ENCODE measurements around a stretch of chr16.

- RAMPAGE, long total RNA = no peak
- RRBS = 29% methylated on average over 1 of the region's 23 CpGs
PRO-cap:
- standard = no peak
- CoPRO, capped RNA only, 2 experiments = no peak in any of the 2 experiments
- CoPRO, capped and uncapped RNA, 2 experiments = no peak in any of the 2 experiments
- CoPRO, uncapped RNA only, 2 experiments = no peak in any of the 2 experiments
CAGE:
- cytosol, long polyA plus RNA = no peak
- long polyA plus RNA = no peak
- nucleolus, long total RNA = no peak
- nucleus, long polyA plus RNA = no peak
Measured at GRCh38 chr16:11629021-11629942, 39.0 kb upstream of the SNN start.

- RAMPAGE, long total RNA = no peak
- RRBS = no CpG with 5 or more reads among the region's 3 CpGs
PRO-cap:
- standard = no peak
- CoPRO, capped RNA only, 2 experiments = no peak in any of the 2 experiments
- CoPRO, capped and uncapped RNA, 2 experiments = no peak in any of the 2 experiments
- CoPRO, uncapped RNA only, 2 experiments = no peak in any of the 2 experiments
CAGE:
- cytosol, long polyA plus RNA = no peak
- long polyA plus RNA = no peak
- nucleolus, long total RNA = no peak
- nucleus, long polyA plus RNA = no peak
Measured at GRCh38 chr16:11773971-11774565, 23.0 kb downstream of the ZC3H7A start.

DNA sequence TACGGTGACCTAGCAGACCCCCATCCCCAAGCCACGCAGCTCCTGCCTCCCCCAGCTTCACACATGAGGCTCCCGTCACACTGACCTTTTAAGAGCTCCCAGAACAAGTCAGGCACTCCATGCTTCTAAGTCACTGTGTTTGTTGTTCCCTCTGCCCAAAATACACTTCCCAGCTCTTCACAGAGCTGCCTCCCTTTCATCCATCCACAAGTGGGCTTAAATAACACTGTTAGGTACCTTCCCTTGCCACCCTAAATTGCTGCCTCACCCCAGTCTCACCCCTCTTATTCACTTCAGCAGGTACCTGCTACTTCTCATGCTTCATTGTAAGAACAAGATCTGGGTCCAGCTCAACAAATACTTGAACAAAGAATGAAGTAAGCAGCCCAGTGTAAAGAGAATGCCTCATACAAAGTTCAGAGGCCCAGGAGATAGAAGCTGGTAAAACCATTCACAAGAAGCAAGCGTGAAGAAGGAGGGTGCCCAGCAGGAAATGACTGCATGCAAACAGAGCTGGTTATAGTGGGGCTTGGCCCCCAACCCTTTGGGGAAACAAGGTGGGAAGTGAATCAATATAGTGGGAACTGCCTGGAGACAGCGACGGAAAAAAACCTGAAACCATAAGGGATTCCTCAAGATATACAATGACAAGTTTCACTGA, 5.7 kb downstream of the ZC3H7A start:
- RAMPAGE, long total RNA = no peak
- RRBS = no CpG with 5 or more reads among the region's 6 CpGs
PRO-cap:
- standard = no peak
- CoPRO, capped RNA only, 2 experiments = no peak in any of the 2 experiments
- CoPRO, capped and uncapped RNA, 2 experiments = no peak in any of the 2 experiments
- CoPRO, uncapped RNA only, 2 experiments = no peak in any of the 2 experiments
CAGE:
- cytosol, long polyA plus RNA = no peak
- long polyA plus RNA = no peak
- nucleolus, long total RNA = no peak
- nucleus, long polyA plus RNA = no peak

GRCh38 chr16:11915589-11915837, 243 bp downstream of the GSPT1 start:
- RAMPAGE, long total RNA = no peak
- RRBS = 5% methylated on average over 11 of the region's 28 CpGs
PRO-cap:
- standard = bidirectional peak, plus-strand start at chr16:11915758, minus-strand start at chr16:11915710
- CoPRO, capped RNA only, 2 experiments = no peak in any of the 2 experiments
- CoPRO, capped and uncapped RNA, 2 experiments = no peak in any of the 2 experiments
- CoPRO, uncapped RNA only, 2 experiments = no peak in any of the 2 experiments
CAGE:
- cytosol, long polyA plus RNA = no peak
- long polyA plus RNA = no peak
- nucleolus, long total RNA = no peak
- nucleus, long polyA plus RNA = no peak

DNA sequence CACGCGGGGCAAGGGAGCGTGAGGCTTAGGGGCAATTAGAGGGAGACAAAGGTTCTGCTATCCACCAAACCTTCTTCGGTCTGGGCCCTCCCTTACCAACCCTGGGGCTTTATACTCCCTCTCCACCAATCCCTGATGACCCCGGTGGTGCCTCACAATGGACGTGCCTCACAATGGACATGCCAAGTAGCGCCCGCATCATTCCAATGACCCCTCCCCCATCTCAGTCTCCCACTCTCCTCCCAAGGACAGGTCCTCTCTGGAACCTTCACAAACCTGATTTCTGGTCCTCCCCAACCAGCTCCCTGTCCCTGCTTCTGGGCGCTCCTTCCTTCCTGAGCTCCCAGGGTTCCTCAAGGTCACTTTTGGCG, 298 bp downstream of the NPIPB2 start:
- RAMPAGE, long total RNA = no peak
- RRBS = no CpG with 5 or more reads among the region's 10 CpGs
PRO-cap:
- standard = no peak
- CoPRO, capped RNA only, 2 experiments = no peak in any of the 2 experiments
- CoPRO, capped and uncapped RNA, 2 experiments = no peak in any of the 2 experiments
- CoPRO, uncapped RNA only, 2 experiments = no peak in any of the 2 experiments
CAGE:
- cytosol, long polyA plus RNA = no peak
- long polyA plus RNA = no peak
- nucleolus, long total RNA = no peak
- nucleus, long polyA plus RNA = no peak

- RAMPAGE, long total RNA = no peak
- RRBS = no CpG with 5 or more reads among the region's 10 CpGs
PRO-cap:
- standard = no peak
- CoPRO, capped RNA only, 2 experiments = no peak in any of the 2 experiments
- CoPRO, capped and uncapped RNA, 2 experiments = no peak in any of the 2 experiments
- CoPRO, uncapped RNA only, 2 experiments = no peak in any of the 2 experiments
CAGE:
- cytosol, long polyA plus RNA = no peak
- long polyA plus RNA = no peak
- nucleolus, long total RNA = no peak
- nucleus, long polyA plus RNA = no peak
Measured at GRCh38 chr16:12062344-12063059, 86.0 kb downstream of the SNX29 start.

GRCh38 chr16:12079962-12080653, 103.6 kb downstream of the SNX29 start:
- RAMPAGE, long total RNA = no peak
- RRBS = no CpG with 5 or more reads among the region's 12 CpGs
PRO-cap:
- standard = no peak
- CoPRO, capped RNA only, 2 experiments = no peak in any of the 2 experiments
- CoPRO, capped and uncapped RNA, 2 experiments = no peak in any of the 2 experiments
- CoPRO, uncapped RNA only, 2 experiments = no peak in any of the 2 experiments
CAGE:
- cytosol, long polyA plus RNA = no peak
- long polyA plus RNA = no peak
- nucleolus, long total RNA = no peak
- nucleus, long polyA plus RNA = no peak

DNA sequence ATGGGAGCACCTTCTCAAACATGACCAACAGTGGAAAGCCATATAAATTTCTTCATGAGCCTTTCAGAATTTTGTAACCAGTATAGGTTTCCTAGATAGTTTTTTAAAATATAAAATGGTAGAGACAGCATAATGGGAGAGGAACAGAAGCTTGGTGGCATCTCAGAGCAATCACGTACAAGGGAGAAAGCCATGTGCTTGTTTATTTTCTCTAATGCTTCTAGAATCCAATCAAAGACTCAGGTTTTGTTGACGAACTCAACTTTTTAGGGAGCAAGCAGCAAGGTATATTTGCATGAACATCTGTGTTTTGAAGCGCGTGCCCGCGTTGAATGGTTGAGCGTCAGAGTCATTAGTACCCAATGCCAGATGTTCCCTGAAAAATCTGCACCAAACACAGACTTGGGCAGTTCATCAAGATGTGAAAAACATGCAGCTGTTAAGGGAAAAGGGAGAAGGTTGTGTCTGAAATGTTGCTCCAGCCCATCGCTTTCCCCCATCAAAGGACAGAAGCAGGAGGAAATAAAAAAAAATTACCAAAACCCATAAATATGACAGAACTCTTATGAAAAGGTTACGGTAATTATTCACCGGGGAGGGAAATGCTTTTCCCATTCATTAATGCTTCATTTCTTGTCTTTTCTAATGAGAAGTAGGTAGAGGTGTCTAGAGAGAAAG, 170.4 kb downstream of the SNX29 start:
- RAMPAGE, long total RNA = no peak
- RRBS = no CpG with 5 or more reads among the region's 10 CpGs
PRO-cap:
- standard = no peak
- CoPRO, capped RNA only, 2 experiments = no peak in any of the 2 experiments
- CoPRO, capped and uncapped RNA, 2 experiments = no peak in any of the 2 experiments
- CoPRO, uncapped RNA only, 2 experiments = no peak in any of the 2 experiments
CAGE:
- cytosol, long polyA plus RNA = no peak
- long polyA plus RNA = no peak
- nucleolus, long total RNA = no peak
- nucleus, long polyA plus RNA = no peak

- RAMPAGE, long total RNA = no peak
- RRBS = no CpG with 5 or more reads among the region's 5 CpGs
PRO-cap:
- standard = no peak
- CoPRO, capped RNA only, 2 experiments = no peak in any of the 2 experiments
- CoPRO, capped and uncapped RNA, 2 experiments = no peak in any of the 2 experiments
- CoPRO, uncapped RNA only, 2 experiments = no peak in any of the 2 experiments
CAGE:
- cytosol, long polyA plus RNA = no peak
- long polyA plus RNA = no peak
- nucleolus, long total RNA = no peak
- nucleus, long polyA plus RNA = no peak
Measured at GRCh38 chr16:12167058-12167602, 190.6 kb downstream of the SNX29 start.

DNA sequence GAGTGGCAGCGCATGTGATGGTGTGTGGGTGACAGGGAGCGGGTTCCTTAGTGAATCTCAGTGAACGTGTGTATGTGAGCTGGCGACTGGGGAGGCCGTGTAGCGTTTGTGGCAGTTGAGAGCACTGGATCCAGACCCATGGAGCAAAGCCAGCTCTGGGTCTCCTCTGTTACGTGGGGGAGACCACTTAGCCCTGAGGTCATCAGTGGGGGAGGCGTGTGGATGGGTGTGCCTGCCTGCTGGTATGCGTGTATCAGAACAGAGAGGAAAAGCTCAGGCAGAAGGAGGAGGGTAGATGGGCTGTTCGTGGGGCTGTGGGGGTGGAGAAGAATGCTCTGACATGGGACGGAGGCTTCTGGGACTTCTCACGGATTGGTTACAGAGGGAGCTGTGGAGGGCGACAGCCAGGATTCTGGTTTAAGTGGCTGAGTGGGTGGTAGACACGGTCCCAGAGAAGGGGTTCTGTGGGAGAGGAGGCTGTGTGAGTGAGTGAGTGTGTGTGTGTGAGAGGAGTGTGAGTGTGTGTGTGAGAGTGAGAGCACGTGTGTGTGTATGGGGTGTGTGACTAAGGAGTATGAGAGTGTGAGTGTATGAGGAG, 193.8 kb downstream of the SNX29 start:
- RAMPAGE, long total RNA = no peak
- RRBS = no CpG with 5 or more reads among the region's 15 CpGs
PRO-cap:
- standard = no peak
- CoPRO, capped RNA only, 2 experiments = no peak in any of the 2 experiments
- CoPRO, capped and uncapped RNA, 2 experiments = no peak in any of the 2 experiments
- CoPRO, uncapped RNA only, 2 experiments = no peak in any of the 2 experiments
CAGE:
- cytosol, long polyA plus RNA = no peak
- long polyA plus RNA = no peak
- nucleolus, long total RNA = no peak
- nucleus, long polyA plus RNA = no peak

GRCh38 chr16:12212134-12212715, 235.7 kb downstream of the SNX29 start:
- RAMPAGE, long total RNA = no peak
- RRBS = no CpG with 5 or more reads among the region's 11 CpGs
PRO-cap:
- standard = no peak
- CoPRO, capped RNA only, 2 experiments = no peak in any of the 2 experiments
- CoPRO, capped and uncapped RNA, 2 experiments = no peak in any of the 2 experiments
- CoPRO, uncapped RNA only, 2 experiments = no peak in any of the 2 experiments
CAGE:
- cytosol, long polyA plus RNA = no peak
- long polyA plus RNA = no peak
- nucleolus, long total RNA = no peak
- nucleus, long polyA plus RNA = no peak

DNA sequence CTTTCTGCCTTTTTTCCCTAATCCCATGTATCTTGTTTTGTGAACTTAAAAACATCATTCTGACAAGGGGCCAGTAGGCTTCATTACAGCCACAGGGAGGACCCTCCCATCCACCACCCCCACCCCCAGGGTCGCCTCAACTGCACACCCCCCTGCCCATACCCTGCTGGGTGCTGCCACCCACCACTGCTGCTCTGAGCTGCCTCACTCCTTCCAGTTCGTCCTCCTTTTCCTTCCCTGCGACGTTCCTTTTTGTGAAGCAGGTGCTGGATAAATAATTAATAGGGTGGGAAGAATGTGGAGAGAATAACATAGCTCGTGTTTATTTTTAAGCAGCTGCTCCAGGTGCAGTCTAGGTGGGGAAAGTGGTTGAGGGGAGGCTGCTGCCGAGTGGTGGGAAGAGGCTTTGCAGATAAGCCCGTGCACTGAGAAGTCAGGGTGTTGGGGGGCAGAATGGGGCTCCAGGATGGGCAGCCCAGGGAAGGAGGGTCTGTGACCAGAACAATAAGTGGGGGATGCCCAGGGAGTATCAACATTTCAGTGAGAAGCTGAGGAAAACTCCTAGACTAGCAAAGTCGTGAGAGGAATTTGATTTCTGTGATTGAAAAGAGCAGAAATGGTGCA, 300.6 kb downstream of the CPPED1 start:
- RAMPAGE, long total RNA = no peak
- RRBS = no CpG with 5 or more reads among the region's 8 CpGs
PRO-cap:
- standard = no peak
- CoPRO, capped RNA only, 2 experiments = no peak in any of the 2 experiments
- CoPRO, capped and uncapped RNA, 2 experiments = no peak in any of the 2 experiments
- CoPRO, uncapped RNA only, 2 experiments = no peak in any of the 2 experiments
CAGE:
- cytosol, long polyA plus RNA = no peak
- long polyA plus RNA = no peak
- nucleolus, long total RNA = no peak
- nucleus, long polyA plus RNA = no peak

DNA sequence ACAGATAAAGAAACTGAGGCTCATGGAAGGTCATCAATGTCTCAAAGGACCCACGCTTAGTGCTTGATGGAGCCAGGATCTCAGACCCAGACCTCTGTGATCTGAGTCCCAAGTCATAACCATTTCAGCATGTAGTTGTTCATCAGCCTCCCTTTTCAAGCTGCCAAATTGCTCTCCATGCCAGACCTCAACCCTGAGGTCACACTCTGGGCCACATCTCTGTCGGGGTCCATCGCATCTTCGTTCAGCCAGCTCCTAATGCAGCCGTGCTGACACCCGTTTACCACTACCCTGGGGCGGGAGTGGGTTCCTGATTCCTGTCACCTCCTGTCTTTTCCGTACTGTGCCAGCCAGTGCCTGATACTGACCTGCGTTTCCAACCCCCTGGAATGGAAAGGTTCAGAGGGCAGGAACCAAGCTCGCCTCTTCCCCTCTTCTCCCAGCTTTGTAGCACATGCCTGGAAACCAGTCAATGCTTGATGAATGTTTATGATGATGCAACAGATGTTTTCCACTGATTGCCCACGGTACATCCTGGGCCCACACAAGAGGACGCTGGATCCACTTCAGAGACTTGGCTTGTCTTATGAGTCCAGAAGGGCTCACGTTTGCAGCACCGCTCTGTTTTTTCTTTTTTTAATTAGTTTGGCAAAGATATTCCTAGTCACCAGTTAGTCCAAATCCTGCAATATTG, 262.1 kb downstream of the CPPED1 start:
- RAMPAGE, long total RNA = no peak
- RRBS = no CpG with 5 or more reads among the region's 14 CpGs
PRO-cap:
- standard = no peak
- CoPRO, capped RNA only, 2 experiments = no peak in any of the 2 experiments
- CoPRO, capped and uncapped RNA, 2 experiments = no peak in any of the 2 experiments
- CoPRO, uncapped RNA only, 2 experiments = no peak in any of the 2 experiments
CAGE:
- cytosol, long polyA plus RNA = no peak
- long polyA plus RNA = no peak
- nucleolus, long total RNA = no peak
- nucleus, long polyA plus RNA = no peak

DNA sequence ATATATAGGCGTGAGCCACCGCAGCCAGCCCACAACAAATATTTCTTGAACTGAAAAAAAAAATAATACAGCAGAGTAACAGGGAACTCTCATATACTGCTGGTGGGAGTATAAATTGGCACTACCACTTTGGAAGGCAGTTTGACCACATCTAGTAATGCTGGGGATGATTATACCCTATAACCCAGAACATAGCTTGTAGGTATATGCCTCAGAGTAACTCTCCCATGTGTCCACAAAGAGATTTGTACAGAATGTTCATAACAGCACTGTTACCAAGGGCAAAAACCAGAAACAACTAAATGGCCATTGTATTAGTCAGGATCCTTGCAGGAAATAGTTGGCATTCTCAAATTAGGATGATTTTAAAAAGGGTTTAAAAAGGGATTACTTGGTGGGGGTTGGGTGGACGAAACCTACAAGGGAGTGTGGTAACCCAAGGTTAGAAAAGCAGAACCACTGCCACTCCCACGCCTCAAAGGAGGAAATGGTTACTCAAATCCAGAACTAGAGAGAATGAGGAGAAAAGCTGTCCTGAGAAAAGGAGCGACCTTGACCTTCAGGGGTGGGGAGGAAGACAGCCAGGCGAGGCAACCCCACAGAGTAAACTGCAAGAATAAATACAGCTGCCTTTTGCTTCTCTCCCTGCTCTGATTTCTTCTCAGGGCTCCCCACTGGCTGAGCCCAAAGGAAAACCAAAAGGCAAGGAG, 2.1 kb downstream of the CPPED1 start:
- RAMPAGE, long total RNA = no peak
- RRBS = no CpG with 5 or more reads among the region's 6 CpGs
PRO-cap:
- standard = no peak
- CoPRO, capped RNA only, 2 experiments = no peak in any of the 2 experiments
- CoPRO, capped and uncapped RNA, 2 experiments = no peak in any of the 2 experiments
- CoPRO, uncapped RNA only, 2 experiments = no peak in any of the 2 experiments
CAGE:
- cytosol, long polyA plus RNA = no peak
- long polyA plus RNA = no peak
- nucleolus, long total RNA = no peak
- nucleus, long polyA plus RNA = no peak

DNA sequence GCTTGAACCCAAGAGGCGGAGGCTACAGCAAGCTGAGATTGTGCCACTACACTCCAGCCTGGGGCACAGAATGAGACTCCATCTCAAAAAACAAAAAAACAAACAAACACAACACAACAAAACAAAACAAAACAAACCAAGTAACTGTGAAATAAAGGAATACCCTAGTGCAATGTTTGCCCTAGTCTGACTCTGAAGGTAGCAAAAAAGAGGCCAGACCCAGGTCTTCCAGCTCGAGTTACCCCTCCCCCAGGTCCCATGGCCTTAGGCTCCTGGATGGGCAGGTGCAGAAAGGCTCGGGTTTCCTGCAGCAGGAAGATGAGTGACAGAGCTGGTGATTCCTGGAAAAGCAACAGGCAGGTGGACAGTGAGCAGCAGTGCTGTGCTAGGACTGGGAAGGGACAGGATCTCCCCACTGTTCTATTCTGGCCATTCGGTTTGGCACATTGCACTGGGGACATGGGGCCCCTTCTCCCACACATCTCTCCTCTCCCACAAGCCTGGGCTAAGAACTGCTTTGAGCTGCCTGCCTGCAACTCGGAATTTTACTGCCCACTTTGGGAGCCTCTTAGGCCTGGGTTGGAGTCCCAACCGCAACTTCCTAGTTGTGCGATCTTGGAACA, 42.9 kb upstream of the MRTFB start:
- RAMPAGE, long total RNA = no peak
- RRBS = no CpG with 5 or more reads among the region's 7 CpGs
PRO-cap:
- standard = no peak
- CoPRO, capped RNA only, 2 experiments = no peak in any of the 2 experiments
- CoPRO, capped and uncapped RNA, 2 experiments = no peak in any of the 2 experiments
- CoPRO, uncapped RNA only, 2 experiments = no peak in any of the 2 experiments
CAGE:
- cytosol, long polyA plus RNA = no peak
- long polyA plus RNA = no peak
- nucleolus, long total RNA = no peak
- nucleus, long polyA plus RNA = no peak

GRCh38 chr16:14079105-14079417, 7.9 kb downstream of the MRTFB start:
- RAMPAGE, long total RNA = no peak
- RRBS = no CpG with 5 or more reads among the region's 2 CpGs
PRO-cap:
- standard = no peak
- CoPRO, capped RNA only, 2 experiments = no peak in any of the 2 experiments
- CoPRO, capped and uncapped RNA, 2 experiments = no peak in any of the 2 experiments
- CoPRO, uncapped RNA only, 2 experiments = no peak in any of the 2 experiments
CAGE:
- cytosol, long polyA plus RNA = no peak
- long polyA plus RNA = no peak
- nucleolus, long total RNA = no peak
- nucleus, long polyA plus RNA = no peak

DNA sequence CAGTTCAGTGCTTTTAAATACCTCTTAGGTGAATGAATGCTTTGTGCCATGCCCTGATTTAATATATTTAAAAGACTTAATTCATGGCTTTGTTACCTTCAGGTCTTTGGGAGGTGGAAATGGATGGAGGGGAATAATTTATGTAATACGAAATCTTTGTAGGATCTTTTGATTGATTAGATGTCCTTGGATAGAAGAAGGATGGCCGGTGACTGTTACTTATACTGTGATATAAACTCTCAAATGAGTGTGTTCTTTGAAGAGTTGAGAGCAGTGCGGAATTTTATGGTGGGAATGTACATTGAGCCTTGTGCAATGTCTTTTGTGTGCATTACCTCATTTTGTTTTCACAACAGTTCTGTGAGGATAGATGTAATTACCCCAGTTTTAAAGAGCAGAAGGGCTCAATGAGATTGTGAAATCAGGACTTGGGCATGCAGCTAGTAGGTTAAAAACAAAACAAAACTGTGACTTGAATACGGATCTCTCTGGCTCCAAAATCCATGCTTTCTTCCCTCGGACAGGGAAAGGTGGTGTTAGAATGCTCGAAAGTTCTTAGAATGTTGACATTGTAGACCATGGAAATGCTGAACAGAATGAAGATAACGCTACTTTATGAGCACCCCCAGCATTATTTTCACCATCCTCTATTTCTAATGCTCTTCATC, 16.9 kb downstream of the MRTFB start:
- RAMPAGE, long total RNA = no peak
- RRBS = no CpG with 5 or more reads among the region's 7 CpGs
PRO-cap:
- standard = no peak
- CoPRO, capped RNA only, 2 experiments = no peak in any of the 2 experiments
- CoPRO, capped and uncapped RNA, 2 experiments = no peak in any of the 2 experiments
- CoPRO, uncapped RNA only, 2 experiments = no peak in any of the 2 experiments
CAGE:
- cytosol, long polyA plus RNA = no peak
- long polyA plus RNA = no peak
- nucleolus, long total RNA = no peak
- nucleus, long polyA plus RNA = no peak

- RAMPAGE, long total RNA = no peak
- RRBS = no CpG with 5 or more reads among the region's 6 CpGs
PRO-cap:
- standard = no peak
- CoPRO, capped RNA only, 2 experiments = no peak in any of the 2 experiments
- CoPRO, capped and uncapped RNA, 2 experiments = no peak in any of the 2 experiments
- CoPRO, uncapped RNA only, 2 experiments = no peak in any of the 2 experiments
CAGE:
- cytosol, long polyA plus RNA = no peak
- long polyA plus RNA = no peak
- nucleolus, long total RNA = no peak
- nucleus, long polyA plus RNA = no peak
Measured at GRCh38 chr16:14176353-14177725, 105.7 kb downstream of the MRTFB start.